Fallopian tube (tissue), 1 donor: ENCODE measurements around a stretch of chr20.

GRCh38 chr20:35886380-35886998, 67.8 kb downstream of the SCAND1 start:
- PRO-cap: no peak

DNA sequence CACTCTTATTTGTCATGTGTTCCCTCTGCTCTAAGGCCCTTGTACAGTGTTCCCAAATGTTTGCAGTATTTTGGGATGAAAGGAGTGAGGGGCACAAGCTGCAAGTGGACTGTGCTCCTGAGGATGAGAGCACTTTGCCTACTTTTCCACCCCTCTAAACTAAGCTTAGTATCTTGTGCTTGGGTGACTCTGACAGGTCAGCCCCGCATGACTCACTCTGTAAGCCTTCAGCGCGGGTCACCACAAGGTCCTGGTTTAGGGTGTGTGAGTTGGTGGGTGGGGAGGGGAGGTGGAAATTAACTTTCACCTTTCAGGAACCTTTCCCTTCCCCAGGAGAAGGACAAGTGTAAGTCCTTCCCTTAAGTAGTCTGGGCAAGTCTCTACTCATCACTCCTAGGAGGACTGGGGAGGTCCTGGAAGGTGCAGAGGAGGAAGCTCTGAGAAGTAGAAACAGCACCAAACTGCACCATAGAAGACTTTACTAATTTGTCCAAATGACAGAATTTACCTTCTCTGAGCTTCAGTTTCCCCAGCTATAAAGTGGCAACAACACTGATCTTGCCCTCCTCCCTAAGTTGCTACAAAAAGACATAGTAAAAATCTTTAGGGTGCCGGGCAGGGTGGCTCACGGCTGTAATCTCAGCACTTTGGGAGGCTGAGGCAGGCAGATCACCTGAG, 68.7 kb upstream of the EPB41L1 start:
- PRO-cap: no peak

GRCh38 chr20:36086576-36087212, 67.8 kb upstream of the EPB41L1 start:
- PRO-cap: no peak

- PRO-cap: bidirectional peak, plus-strand start at chr20:36092664, minus-strand start at chr20:36092542; bidirectional peak, plus-strand start at chr20:36093160, minus-strand start at chr20:36093032
Observed at GRCh38 chr20:36092425-36093112, 62.0 kb upstream of the EPB41L1 start.

GRCh38 chr20:36097271-36098262, 57.0 kb upstream of the EPB41L1 start:
- PRO-cap: bidirectional peak, plus-strand start at chr20:36098058, minus-strand start at chr20:36097933

DNA sequence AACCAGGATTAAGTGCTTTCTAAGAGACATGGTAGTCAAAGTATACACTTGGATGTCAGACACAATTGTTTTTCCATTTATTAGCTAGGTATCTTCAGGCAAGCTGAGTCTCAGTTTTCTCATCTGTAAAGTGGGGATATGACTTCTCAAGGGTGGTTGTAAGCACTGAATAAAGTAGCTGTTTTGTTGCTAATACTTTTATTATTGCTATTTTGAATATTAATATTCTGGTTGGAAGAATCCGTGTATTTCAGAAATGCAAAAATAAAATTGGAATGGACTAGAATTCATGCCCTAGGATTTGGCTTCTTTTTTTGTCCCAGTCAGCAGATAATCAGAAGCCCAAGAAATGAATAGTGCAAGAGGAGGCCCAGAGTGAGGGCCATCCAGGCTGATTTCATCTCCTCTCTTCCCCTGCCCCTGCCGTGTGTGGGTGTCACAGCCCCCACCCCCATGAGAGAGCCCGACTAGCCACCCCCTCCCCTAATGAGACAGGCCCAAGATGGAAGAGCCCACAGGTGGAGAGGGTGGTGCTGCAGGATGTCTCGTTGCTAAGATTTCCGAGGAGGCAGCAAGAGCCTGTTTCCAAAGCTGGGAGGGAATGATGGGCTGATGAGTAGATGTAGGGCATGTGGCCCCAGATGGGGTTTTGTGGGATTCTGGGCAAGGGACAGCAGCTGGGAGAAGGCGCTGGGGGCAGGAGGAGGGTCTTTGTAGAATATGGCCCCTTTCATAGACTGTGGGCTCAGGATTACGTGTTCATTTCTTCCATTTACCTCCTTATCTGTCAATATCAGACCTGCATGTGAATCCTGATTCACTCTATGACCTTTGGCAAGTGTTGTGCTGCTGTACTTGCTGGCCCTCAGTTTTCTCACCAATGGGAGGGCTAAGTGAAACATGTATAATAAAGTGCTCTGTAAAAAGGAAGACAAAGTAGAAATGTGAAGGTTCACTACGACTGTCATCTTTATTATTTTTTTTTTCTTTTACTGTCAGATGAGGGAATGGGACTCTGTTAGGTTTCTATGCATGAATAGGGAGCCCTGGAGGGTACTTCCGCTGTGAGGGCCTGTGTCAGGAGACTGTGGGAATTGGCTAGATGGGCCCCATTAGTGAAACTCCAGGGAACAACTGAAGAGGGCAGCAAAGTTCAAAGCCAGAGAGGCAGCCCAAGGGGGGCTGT, 13.8 kb upstream of the EPB41L1 start:
- PRO-cap: no peak

DNA sequence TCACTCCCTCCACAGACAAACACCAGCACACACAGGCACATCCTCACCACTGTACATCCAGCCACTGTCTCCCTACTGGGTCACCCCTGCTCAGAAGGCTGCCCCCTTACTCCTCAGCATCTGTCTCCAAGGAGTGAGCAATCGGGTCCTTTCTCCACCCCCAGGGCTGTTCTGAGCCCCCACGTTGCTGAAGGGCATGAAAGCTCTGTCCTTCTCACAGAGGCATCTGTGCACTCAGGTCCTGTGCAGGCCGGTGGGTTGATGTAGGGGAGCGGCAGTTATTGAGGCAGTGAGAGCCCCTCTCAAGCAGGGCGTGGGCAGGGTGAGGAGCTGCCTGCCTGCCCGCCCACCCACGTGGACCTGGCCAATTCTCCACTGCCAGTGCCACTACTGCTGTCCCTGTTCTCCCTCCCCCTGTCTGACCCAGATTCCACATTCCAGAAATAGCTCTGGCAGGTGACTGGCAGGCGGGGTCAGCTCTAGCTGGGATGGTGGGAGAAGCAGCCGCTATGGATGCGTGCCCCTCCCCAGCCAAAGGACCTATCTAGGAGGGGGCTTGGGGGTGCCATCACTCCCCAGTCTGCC, 86.7 kb upstream of the MYL9 start:
- PRO-cap: bidirectional peak, plus-strand start at position 476 of the sequence, minus-strand start at position 278 of the sequence

- PRO-cap: no peak
Observed at GRCh38 chr20:36467587-36468203, 73.6 kb upstream of the MYL9 start.

DNA sequence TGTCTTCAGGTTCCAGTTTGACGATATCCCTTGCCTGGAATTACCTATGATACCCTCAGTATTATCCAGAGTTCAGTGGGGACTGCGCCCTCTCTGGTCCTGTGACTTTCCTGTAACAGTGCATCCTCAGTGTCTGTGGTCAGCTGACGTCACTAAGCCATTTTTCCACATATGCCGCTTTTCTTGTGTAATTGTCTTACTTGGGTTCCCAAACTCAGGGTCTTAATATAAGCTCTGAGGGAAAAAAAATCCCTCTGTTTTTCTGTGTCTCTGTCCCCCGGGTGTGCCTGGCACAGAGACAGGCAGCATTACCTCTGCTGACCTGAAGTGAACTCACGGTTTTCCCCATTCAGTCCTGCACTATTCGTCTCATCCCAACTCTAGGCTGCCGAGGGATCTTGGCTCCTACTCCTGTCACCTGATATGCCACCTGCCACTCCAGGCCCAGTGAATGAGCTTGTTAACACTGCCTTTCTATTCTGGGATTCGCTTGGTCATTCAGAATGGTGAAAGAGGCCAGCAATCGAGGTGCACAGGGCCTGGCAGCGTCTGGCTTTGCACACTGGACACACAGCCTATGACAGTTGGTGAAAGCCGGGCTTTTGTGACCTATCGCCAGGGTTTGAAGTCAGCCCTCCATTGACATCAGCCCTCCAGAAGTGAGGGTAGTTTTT, 59.4 kb upstream of the MYL9 start:
- PRO-cap: no peak

DNA sequence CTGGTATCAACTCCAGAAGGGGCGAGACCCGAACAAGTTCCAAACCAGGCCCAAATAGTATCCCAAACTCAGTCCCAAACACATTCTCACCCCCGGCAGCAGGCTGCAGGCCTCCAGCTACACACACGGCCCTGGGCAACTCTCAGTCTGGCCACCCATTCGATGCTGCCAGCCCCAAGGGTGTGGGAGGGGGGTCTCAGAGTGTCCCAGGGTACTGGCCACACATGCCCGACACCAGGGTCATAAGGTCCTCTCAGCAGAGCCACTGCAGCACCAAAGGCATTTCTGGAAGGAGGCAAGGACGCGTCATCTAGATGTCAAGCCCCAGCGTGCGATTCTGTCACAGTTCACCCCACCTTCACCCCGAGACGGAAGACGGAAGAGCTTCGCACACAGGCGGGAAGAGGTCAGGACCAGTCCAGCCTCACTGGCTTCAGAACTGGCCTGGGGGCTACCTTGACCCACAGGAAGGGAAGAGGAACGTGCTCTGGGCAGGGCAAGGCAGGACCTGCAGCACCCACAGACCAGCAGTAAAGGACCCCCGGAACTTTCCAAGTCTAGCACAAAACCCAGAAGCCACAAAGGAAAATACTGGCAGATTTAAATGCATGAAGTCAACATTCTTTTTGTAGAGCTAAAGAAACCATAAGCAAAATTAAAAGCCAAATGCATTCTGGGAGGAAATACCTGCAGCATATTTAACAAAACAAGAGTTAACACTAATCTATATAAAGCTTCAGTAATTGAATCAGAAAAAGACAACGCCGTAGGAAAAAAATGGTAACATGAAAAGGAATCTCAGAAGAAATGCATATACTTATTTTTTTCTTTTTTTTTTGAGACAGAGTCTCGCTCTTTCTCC, 9.7 kb downstream of the MYL9 start:
- PRO-cap: no peak

- PRO-cap: bidirectional peak, plus-strand start at chr20:36574271, minus-strand start at chr20:36574080
Observed at GRCh38 chr20:36574186-36574456, 724 bp downstream of the TGIF2 start.

GRCh38 chr20:36703563-36704042, 42.3 kb downstream of the NDRG3 start:
- PRO-cap: no peak

DNA sequence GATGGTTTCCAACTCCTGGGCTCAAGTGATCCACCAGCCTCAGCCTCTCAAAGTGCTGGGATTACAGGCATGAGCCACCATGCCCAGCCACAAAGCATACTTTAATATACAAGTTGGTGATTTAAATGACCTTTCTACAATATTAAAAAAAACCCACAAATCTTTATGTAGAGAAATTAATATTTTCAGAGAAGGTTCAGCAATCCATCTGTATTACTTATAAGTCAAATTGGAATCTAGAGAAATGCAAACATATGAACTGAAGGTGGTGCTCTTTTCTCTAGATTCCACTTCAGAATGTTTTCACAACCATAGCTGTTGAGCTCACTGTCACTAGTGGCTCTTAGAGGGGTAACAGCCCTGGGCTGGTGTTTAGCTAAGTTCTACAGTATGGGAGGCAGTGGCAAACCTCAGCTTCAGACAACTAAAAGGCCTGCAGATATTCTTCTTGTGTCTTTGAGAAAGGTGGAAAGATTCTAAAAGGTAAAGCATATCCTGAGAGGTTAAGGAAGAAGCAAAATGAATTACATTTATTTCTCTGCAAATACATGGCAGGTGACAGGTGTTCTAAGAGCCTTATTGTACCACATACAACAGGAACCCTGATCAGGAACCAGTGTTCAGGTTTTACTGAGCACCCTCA, 56.4 kb upstream of the SAMHD1 start:
- PRO-cap: no peak

GRCh38 chr20:37178755-37179188, 358 bp upstream of the RPN2 start:
- PRO-cap: bidirectional peak, plus-strand start at chr20:37179094, minus-strand start at chr20:37178949

- PRO-cap: no peak
Observed at GRCh38 chr20:37309889-37310619, 20.6 kb downstream of the MANBAL start.

- PRO-cap: no peak
Observed at GRCh38 chr20:37343408-37344093, 2.4 kb upstream of the SRC start.

- PRO-cap: no peak
Observed at GRCh38 chr20:37347629-37348922, 2.1 kb downstream of the SRC start.

DNA sequence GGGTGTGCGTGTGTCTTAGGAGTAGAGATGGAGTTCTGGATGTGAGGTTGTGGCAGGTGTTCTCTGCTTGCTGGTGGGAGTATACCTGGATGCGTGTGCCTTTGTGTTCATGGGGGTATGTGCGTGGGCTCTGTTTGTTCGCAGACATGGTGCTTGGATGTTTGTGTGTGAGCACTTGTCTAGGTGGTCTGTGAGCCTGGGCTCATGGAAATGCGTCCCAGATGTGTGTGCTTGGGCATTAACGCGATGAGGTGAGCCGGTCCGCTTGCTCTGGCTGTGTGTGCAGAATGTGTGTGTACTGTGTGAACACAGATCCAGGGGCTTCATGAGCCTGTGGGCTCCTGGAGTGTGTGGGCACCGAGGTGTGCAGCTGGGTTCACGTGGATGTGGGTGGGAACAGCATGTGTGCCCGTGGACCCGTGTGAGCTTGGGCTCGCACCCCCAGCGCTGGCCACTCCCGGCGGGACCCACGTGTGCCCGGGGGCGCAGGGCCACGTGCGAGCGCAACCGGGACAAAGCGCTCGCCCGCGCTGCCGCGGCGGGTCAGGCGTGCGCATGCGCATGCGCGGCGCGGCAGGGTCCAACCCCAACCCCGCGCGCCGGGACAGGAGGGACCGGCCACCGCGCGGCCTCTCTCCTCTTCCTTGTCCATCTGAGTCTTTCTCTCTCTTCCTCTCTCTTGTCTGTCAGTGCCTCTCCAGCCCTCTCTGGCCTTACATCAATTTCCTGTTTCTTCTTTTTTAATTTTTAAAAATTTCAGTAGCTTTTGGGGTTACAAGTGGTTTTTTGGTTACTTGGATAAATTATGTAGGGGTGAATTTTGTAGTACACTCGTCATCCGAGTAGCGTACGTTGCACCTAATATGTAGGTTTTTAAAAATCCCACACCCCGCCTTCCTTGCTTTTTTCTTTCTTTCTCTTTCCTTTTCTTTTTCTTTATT, 60.5 kb downstream of the SRC start:
- PRO-cap: unidirectional peak, minus-strand start at position 545 of the sequence

DNA sequence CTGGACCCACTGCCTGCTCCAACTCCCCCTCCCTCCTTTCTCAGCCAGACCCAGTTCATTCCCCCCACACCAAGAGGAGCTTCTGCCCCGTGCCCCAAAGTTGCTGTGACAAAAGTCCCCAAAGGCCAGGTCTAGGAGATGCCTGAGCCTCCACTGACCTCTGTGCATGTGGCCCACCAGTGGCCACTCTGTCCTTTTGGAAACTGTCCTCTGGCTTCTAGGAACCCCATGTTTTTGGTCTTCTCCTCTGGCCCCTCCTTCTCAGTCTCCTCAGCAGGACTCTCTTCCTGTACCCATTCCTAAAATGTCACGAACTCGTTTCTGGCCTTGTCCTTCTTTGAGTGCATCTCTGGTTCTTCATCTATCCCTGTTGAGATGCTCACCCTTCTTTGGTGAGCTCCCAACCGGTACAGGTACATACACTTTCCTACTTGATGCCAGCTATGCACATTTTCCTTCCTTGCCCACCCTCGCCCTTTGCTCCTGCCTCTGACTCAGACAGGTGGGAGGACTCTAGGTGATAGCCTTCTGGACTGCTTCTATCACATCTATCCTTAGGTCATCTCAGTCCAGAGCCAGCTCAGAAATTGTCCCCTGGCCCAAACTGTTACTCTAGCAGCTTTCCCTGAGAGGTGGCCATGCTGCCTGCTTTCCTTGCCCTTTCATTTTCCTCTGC, 14.9 kb upstream of the NNAT start:
- PRO-cap: no peak

GRCh38 chr20:37506697-37507097, 14.4 kb upstream of the NNAT start:
- PRO-cap: no peak